UCH-1 (cell line): ENCODE measurements around a stretch of chr7.

- RRBS: no CpG with 5 or more reads among the region's 4 CpGs
Measured at GRCh38 chr7:75679101-75679541, 59.6 kb downstream of the HIP1 start.

- RRBS: no CpG with 5 or more reads among the region's 6 CpGs
Measured at GRCh38 chr7:75691627-75692387, 46.9 kb downstream of the HIP1 start.

- RRBS: no CpG with 5 or more reads among the region's 24 CpGs
Measured at GRCh38 chr7:75881817-75882577, 3.2 kb downstream of the RHBDD2 start.

- RRBS: no CpG with 5 or more reads among the region's 3 CpGs
Measured at GRCh38 chr7:75899665-75899916, 15.4 kb upstream of the POR start.

- RRBS: no CpG with 5 or more reads among the region's 5 CpGs
Measured at GRCh38 chr7:75945175-75945759, 30.3 kb downstream of the POR start.

DNA sequence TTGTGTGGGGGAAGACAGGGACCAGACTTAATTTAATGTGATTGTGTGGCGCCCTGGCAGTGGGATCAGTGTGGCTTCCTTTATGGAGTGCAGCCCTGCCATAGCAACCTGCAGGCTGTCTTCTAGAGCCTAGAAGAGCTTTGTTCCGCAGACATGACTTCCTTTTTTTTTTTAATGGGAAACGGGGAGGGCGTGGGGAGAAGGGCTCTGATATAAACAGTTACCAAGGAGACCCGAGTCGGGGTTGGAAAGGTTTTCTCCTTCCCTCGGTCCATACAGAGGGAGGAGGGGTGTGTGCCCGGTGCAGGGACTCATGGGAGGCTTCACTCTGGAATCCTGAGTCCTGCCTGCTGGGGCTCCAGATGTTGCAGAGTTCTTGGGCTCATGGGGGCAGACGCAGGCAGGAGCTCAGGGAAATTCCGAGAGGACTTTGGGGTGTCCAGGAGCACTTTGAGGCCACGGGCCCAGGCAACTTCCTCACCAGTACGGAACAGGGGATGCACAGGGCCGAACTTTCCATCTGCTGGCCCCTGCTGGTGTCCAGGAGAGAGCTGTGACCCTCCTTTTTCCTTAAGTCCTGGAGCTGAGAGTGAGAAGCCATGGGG, 26.8 kb downstream of the TMEM120A start:
- RRBS: no CpG with 5 or more reads among the region's 13 CpGs

- RRBS: 91% methylated on average over 19 of the region's 47 CpGs
Measured at GRCh38 chr7:75985381-75986207, 8.8 kb downstream of the TMEM120A start.

GRCh38 chr7:75986208-75987495, 7.7 kb downstream of the TMEM120A start:
- RRBS: 73% methylated on average over 4 of the region's 37 CpGs

DNA sequence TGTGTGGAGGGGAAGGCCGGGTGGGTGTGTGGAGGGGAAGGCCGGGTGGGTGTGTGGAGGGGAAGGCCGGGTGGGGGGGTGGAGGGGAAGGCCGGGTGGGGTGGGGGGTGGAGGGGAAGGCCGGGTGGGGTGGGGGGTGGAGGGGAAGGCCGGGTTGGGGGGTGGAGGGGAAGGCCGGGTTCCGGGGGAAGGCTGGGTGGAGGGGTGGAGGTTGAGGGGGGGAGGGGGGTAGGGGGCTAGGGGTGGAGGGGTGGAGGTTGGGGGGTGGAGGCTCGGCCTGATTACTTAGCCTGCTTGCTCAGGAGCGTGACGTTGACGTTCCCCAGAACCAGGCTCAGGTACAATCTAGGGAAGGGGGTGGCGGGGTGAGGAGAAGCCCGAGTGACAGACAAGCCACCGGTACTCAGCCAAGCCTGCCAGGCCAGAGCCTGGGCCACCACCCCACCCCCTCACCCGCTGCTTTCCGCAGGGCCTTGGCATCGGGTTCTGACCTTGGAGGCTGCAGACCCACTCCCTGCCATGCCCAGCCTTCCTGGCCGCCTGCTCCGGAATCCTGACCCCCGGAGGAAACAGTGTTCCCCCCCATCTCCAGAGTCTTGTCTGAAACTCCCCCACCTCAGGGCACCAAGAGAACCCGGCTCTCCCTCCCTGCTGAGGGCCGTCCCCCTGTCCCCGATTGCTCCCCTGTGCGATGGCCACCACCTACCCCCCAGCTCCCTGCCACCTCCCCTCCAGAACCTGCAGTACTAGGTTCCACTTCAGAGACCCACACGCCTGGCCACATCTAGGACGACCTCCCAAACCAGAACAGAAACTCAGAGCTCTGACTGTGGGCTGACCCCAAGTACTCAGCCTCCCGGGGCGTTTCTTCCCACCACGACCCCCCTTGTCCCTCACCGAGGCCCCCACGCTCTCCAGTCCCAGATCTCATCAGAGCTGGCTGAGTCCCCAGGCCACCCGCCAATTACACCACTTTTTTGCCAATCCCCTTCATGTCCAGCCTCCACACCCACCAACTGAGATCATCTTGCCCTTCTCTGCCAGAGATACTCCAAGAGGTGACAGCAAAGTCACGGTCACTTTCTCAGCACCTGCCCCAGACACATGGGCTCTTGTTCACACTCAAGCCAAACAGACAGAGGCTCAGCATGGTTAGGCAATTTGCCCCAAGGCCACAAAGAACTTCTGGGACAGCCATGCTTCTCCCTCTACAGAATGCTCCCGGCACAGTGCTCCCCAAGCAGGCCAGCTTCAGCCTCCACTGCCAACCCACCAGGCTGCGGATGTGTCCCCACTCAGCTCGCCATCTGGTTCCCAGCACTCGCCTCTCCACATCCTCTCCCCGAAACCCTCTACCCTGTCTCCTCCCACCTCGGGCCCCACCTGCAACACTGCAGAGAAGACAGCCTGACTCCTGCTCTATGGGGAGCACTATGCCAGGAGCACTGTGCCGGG, 5.0 kb downstream of the TMEM120A start:
- RRBS: 32% methylated on average over 1 of the region's 41 CpGs

GRCh38 chr7:76048204-76049203, 598 bp downstream of the MDH2 start:
- RRBS: 6% methylated on average over 12 of the region's 42 CpGs

DNA sequence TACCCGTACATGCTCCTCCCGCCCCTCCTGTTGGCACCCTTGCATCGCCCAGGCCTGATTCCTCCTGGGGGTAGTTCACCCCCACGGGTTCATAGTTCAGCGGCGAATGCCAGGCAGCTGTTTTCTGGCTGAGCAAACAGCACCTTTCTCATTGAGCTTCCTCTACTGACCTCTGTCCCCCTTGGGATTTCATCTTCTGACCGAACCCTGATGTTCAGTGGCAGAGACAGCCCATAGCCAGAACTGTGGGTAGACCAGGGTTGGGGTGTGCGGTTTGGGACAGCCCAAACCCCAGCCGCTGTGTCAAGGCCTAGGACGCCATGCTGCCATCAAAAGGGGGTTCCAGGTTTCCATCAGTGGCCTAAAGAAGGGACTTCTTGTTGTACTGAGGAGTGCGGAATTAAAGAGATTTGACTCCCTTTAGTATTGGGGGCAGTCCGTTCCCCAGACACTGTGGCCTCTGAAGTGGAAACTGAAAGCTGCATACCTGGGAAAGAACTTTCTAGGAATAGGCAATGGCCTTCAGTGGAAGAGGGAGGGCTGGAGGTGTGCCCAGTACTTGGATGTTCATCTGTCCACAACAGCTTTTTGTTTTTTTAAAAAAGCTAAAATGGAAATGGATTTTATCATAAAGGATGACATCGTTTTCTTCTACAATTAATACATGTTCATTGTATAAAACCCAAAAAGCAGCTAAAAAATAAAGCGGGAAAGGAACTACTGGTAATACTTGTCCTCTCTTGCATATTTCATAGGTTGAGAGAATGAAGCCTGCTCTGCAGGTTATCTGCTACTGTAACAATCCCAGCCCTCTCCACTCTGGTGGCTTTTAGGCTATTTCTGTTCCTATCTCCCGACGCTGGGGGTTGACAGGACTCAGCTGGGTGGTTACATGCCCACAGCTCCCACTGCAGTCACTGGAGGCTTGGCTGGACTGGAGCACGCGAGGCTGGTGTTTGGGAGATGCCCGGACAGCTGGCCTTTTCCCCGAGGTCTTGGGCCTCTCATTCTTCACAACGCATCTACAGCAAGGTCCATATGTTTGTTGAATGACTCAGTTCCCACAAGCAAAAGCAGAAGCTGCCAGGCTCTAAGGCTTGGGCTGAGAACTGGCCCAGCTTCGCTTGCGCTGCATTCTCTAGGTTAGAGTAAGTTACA, 19.3 kb downstream of the MDH2 start:
- RRBS: no CpG with 5 or more reads among the region's 23 CpGs

DNA sequence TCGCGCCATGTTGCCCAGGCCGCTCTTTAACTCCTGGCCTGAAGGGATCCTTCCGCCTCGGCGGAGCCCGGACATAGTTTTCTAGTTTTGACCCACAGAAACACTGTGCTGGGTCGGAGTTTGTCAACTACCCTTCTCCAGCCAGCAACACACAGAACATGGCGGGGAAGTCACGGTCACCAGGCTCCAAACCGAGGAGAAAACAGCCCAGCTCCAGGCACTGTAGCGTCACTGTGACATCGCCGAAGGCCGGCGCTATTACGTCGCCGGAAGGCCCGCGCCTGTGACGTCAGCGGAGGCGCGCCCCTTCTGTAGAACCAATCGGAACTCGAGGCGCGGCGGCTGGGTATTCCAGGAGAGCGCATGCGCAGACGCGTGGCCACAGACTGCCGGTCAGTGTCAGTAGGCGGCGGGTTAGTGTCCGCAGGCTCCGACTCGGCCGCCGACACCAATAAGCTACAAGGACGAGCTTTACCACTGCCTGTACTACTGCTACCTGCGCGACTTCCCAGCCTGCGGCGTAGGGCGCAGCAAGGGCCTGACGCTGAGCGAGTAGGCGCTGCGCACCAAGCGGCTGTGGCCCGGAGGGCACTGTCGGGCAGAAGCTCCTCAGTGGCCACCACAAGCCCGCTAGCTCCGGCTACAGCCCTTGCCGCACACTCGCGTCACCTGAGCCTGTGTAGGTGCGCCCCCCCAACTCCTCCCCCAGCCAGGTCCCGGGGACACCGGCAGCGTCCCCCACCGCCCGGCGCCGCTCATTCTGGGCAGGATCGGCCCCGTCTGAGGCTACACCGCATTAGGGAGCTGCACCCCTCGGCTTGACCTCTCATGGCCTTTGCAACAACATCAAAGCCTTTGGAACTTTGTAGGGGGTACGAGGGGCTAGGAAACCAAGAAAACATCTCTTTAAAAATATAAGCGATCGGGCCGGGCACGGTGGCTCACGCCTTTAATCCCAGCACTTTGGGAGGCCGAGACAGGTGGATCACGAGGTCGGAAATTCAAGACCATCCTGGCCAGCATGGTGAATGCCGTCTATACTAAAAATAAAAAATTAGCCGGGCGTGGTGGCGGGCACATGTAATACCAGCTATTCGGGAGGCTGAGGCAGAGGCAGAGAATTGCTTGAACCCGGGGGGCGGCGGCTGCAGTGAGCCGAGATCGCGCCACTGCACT, 35.0 kb upstream of the SRRM3 start:
- RRBS: 12% methylated on average over 6 of the region's 92 CpGs

GRCh38 chr7:76267109-76267641, 35.3 kb upstream of the HSPB1 start:
- RRBS: 10% methylated on average over 13 of the region's 61 CpGs

GRCh38 chr7:76293292-76294113, 9.0 kb upstream of the HSPB1 start:
- RRBS: no CpG with 5 or more reads among the region's 15 CpGs

- RRBS: no CpG with 5 or more reads among the region's 13 CpGs
Measured at GRCh38 chr7:76333527-76334123, 25.2 kb downstream of the YWHAG start.

- RRBS: no CpG with 5 or more reads among the region's 8 CpGs
Measured at GRCh38 chr7:76571305-76572243, 28.5 kb upstream of the SPDYE16 start.

- RRBS: no CpG with 5 or more reads among the region's 14 CpGs
Measured at GRCh38 chr7:76611138-76612048, 15.7 kb downstream of the POMZP3 start.

DNA sequence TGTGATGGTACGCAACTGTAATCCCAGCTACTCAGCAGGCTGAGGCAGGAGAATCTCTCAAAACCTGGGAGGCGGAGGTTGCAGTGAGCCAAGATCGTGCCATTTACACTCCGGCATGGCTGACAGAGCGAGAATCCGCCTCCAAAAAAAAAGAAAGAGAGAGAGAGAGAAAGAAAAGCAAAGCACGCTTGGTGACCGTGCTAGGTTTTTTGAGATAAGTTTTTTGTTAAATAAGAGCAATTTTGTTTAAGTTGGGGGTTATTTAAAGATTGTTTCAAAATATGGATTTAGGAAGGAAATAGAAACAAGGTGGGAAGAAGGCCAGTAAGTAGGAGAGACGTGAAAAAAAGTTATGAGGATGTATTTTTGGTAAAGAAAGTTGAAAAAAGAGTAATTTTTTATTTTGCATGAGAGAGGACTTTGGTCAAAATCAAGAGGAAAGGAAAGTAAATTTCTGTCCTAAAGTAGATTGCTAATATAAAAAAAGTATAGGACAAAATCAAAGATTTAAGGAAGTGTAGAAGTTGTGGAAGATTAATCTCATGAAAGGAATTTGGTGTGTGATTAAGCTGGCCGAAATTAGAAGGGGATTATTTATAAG, 3.3 kb downstream of the POMZP3 start:
- RRBS: no CpG with 5 or more reads among the region's 10 CpGs

- RRBS: no CpG with 5 or more reads among the region's 3 CpGs
Measured at GRCh38 chr7:76829238-76829743, 202.2 kb upstream of the POMZP3 start.

GRCh38 chr7:77278017-77278613, 78.5 kb upstream of the FGL2 start:
- RRBS: no CpG with 5 or more reads among the region's 7 CpGs